NT2/D1 (cell line): ENCODE measurements around a stretch of chr15.

DNA sequence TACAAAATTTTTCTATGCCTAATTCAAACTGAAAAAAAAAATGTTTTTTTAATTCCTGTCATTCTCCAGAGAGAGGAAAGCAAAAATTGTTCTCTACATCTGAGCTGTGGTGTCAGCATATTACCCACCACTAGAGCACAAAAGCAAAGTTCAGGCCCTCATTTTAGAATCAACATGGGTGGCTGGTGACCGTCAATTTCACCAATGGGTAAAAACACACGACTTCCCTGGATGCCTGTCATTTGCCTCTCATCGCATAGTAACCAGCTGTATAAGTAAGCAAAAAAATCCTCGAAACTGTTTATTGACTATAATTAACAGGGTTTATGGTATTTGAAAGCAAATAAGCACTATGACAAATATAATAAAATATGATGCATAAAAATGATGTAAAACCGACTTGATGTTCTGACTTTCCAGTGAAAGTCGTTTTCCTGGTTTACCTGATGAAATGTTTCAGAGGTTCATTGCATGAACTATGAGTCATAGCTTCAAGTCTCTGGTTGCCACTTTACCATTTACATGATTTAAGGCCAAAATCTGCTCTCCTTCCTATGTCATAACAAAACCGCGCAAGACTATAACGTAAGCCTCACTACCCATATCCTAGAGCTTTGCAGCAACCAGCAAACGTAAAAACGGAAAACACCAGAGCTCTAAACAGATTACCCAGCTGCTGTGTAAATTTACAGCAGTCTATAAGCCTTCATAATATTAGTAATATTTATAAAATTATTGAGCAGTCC is 60.5 kb downstream of the THBS1 start:
- RRBS, 2 experiments, result no CpG with 5 or more reads among the region's 11 CpGs

GRCh38 chr15:39797346-39798040 is 14.9 kb upstream of the FSIP1 start:
- RRBS, 2 experiments, result no CpG with 5 or more reads among the region's 9 CpGs

GRCh38 chr15:39948938-39949419 is 15.1 kb downstream of the EIF2AK4 start:
- RRBS, 2 experiments, result no CpG with 5 or more reads among the region's 7 CpGs

DNA sequence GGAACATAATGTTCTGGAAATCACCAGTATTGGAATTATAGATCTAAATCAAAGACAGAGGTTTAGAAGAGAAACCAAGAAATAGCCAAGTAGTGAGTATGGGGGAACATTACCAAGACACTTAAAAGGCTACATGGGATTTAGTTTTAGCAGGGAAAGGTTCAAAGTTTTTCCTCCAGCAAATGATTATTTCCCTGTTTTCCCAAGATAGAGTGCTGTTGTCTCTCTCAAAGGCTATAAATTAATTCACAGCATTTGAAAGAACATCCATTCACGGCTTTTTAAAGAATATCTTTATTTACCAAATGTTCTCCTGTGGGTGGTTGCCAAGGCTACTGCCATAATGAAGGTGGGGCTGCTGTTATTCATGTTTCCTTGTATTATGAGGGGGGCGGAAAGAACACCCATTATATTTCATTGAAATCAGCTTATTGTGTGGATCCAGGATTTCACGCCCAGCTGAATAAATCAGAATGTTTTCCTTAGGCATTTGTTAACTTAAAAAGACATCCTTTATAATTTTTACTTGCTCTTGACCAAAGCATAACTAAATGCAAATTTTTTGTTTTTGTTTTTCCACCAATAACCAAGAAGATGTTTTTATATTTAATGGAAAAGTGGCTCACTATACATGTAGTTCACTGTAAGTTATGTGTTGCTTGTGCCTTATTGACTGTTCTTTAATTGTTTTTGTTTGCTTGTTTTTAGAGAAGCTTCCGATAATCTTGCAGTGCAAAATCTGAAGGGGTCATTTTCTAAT is 10.1 kb downstream of the SRP14 start:
- RRBS, 2 experiments, result no CpG with 5 or more reads among the region's 4 CpGs

- RRBS, 2 experiments, result no CpG with 5 or more reads among the region's 13 CpGs
Measured at GRCh38 chr15:40082460-40083149, 26.1 kb downstream of the BMF start.

DNA sequence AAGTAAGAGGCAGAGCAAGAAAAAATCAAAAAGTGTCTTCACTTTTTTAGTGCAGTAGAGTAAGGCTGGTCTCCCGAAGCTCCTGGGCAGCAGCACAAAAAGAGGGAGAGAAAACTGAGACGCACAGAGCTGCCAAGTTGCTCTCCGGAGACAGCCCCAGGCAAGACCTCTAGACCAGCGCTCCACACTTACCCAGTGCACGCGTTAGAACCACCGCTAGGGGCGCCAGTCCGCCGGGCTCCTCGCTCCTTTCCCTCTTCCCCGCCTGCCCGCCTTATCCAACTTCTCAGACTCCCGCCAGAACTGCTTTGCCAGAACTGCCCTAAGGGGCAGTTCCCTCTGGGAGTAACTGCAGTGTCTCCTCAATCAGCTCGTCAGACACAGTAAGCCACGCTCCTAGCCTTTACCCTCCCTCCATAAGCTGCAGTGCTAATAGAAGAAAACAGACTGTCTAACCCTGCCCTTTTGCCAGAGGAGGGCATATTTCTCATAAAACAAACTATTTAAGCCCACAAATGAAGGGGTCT is 3.9 kb downstream of the BMF start:
- RRBS, 2 experiments, result under 1 to 3% methylated on average over 8 of the region's 16 CpGs

GRCh38 chr15:40105274-40105936 is 3.3 kb downstream of the BMF start:
- RRBS, 2 experiments, result no CpG with 5 or more reads among the region's 5 CpGs

DNA sequence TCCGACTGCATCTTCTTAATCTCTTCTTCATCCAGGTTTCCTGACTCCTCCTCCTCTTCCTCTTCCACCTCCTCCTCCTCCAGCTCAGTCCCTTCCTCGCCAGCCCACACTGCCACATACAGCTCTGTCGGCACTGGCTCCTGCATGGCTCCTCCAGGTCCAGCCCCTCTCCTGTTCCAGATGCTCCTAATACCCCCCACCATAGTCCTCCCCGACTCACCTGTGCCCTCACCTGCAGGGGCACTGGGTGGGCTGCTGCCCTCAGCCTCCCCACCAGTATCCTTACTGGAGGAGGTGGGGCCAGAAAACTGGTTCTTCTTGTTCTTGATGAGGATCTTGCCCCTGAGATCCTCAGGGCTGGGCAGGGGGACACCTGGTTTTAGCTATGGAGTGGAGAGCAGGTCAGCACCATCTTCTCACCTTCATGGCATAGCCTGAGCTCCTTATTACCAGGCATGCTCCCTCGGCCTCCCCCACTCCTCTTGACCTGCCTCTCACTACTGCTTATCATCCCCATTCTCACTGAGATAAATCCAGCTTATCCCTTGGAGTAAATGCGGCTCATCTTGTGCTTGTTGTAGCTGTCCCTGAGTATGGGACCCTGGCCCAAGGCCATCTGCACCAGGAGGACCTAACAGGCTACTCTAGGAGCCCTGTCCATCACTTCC is 11.1 kb downstream of the PLCB2 start:
- RRBS, 2 experiments, result no CpG with 5 or more reads among the region's 6 CpGs

GRCh38 chr15:40333783-40334446 is 6.8 kb downstream of the CCDC9B start:
- RRBS, 2 experiments, result 83 to 94% methylated on average over 6 of the region's 13 CpGs

DNA sequence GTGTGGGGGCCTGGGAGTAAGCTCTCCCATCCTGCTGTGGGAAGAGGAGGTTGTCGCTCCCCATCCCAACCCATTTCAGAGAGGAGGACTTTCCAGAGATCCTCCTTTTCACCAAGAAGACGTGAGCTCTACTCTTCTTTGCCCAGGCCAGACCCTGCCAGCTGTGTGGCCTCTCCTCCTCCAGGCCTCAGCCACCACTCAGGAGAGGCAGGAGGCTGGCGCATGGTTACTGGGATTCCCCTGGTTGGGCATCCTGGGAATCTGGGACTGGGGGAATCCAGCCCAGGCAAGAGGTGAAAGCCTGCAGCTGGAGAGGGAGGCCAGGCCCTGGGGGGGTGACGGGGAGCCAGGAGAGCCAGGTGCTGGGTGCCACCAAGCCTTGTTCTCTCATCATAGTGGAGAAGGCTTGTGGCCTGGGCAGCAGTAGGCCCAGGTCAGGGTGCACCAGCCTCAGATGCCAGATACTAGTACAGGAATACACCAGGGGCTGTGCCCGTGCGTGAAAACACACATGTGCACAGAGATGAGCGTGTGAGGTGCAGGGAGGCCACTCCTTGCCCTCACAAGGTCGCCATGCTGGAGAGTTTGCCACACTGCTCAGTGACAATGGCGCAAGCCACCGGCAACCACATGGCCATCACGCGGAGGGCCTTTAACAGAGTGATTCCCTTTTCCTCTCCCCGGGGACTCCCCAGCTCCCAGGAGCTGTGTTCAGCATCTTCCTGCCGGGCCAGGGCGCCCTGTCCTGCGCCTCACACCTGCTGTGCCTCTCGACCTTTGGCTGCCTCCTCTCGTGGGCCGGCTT is 6.1 kb downstream of the CCDC9B start:
- RRBS, 2 experiments, result 87 to 94% methylated on average over 5 to 10 of the region's 19 CpGs

DNA sequence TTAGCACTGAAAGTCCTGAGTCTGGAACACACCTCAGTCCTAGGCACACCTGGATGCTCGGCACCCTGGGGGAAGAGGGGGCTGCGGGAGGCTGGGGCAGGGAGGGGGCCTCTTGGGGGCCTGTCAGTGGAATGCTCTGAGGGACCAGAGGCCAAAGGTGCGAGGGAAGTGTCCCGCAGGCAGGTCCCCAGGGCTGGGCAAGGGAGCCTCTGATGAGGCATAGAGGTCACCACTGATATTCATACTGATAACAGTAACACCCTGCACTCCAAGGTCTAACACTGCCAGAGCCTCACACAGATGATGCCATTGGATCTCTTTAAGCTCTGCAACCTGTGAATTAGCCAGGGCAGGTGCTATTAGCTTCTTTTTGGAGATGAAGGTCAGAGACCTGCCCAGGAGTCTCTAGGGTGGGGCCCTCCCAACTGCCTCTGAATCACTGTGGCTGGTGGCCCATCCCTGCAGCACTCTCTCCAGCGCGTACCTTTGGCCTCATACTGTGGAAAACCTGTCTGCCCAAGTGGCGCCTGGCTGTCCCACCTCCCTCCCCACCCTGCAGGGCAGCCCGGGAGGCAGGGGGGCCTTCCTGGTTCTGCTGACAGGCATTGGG is 2.9 kb upstream of the PHGR1 start:
- RRBS, 2 experiments, result no CpG with 5 or more reads among the region's 8 CpGs

GRCh38 chr15:40351943-40352925 is 1.4 kb downstream of the PHGR1 start:
- RRBS, 2 experiments, result no CpG with 5 or more reads among the region's 11 CpGs

DNA sequence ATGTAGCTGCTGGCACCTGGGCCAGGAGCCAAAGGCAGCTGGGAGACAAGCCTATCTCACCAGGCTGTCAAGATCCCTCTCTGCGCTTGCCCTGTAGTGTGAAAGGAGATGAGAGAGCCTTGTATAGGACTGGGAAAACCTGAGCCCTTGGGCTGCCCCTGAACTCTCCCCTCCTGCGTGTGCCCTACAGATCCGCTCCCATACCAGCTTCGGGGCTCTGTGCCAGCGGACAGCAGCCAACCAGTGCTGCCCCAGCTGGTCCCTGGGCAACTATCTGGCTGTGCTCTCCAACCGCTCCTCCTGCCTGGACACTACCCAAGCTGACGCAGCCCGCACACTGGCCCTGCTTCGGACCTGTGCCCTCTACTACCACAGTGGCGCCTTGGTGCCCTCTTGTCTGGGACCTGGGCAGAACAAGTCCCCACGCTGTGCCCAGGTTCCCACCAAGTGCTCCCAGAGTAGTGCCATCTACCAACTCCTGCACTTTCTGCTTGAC is 8.9 kb downstream of the DISP2 start:
- RRBS, 2 experiments, result no CpG with 5 or more reads among the region's 11 CpGs

DNA sequence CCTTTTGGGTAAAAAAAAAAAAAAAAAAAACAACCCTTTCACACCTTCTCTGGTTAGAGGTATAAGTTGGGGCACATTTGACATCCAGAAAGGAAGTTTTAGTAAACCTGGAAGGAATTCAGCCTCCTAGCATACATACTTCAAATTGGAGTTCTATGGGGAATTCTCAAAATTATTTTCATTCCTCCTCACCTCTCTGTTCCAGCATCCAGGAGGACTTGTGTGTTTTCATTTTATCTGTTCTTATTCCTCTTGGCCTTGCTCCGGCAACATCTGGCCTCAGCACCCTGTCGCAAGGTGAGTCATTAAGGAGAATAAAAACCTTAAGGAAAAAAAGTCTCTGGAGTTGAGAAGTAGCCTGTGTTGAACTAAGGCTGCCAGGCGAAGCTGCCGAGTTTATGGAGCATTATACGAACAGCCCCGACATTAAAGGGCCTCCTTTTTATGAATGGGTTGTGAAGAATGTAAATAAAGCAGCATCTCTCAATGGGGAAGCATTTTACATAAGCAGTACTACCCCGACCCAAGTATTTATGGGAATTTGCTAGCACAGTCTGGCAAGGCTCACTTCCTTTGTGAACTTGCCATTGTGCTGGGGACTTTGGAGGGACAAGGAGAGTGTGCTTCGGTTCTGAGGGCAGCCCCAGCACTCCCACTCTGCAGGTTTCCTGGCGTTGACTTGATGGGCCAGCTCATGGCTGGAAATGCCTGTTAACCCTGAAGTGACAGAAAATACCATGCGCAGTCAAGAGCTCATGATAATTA is 4.7 kb downstream of the BAHD1 start:
- RRBS, 2 experiments, result no CpG with 5 or more reads among the region's 10 CpGs

DNA sequence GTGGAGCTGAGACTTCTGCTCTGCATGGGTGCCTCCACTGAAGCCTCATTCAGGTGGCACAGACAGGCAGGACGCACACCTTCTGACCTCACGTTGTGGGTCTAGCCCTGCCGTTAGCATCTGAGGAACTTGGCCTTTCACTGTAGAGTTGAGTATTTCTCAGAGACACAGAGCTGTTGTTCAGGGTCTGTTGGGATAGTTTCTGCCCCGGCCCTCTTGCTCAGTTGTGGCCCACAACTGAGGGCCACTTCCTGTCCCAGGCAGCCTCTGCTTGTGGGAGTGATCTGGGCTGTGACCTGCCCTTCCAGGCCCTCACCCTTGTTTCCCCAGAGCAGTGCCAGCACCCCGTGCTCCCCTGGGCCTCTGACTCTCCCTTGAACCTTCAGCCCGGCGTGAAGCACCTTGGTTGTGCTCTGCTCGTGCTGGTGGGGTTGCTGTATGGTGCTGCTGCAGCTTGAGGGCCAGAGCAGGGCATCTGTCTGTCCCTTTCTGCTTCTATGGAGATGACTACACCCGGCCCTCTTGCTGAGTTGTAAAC is 11.6 kb downstream of the BAHD1 start:
- RRBS, 2 experiments, result no CpG with 5 or more reads among the region's 9 CpGs

- RRBS, 2 experiments, result no CpG with 5 or more reads among the region's 9 CpGs
Measured at GRCh38 chr15:40582639-40583377, 11.2 kb upstream of the KNL1 start.

- RRBS, 2 experiments, result no CpG with 5 or more reads among the region's 13 CpGs
Measured at GRCh38 chr15:40693888-40694256, 1.1 kb upstream of the RAD51 start.

DNA sequence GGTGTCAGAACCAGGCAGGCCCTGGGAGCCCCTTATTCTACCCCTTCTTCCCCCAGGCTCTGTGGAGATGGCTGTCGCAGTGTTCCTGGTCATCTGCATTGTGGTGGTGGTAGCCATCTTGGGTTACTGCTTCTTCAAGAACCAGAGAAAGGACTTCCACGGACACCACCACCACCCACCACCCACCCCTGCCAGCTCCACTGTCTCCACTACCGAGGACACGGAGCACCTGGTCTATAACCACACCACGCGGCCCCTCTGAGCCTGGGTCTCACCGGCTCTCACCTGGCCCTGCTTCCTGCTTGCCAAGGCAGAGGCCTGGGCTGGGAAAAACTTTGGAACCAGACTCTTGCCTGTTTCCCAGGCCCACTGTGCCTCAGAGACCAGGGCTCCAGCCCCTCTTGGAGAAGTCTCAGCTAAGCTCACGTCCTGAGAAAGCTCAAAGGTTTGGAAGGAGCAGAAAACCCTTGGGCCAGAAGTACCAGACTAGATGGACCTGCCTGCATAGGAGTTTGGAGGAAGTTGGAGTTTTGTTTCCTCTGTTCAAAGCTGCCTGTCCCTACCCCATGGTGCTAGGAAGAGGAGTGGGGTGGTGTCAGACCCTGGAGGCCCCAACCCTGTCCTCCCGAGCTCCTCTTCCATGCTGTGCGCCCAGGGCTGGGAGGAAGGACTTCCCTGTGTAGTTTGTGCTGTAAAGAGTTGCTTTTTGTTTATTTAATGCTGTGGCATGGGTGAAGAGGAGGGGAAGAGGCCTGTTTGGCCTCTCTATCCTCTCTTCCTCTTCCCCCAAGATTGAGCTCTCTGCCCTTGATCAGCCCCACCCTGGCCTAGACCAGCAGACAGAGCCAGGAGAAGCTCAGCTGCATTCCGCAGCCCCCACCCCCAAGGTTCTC is 13.1 kb downstream of the SPINT1 start:
- RRBS, 2 experiments, result no CpG with 5 or more reads among the region's 11 CpGs

DNA sequence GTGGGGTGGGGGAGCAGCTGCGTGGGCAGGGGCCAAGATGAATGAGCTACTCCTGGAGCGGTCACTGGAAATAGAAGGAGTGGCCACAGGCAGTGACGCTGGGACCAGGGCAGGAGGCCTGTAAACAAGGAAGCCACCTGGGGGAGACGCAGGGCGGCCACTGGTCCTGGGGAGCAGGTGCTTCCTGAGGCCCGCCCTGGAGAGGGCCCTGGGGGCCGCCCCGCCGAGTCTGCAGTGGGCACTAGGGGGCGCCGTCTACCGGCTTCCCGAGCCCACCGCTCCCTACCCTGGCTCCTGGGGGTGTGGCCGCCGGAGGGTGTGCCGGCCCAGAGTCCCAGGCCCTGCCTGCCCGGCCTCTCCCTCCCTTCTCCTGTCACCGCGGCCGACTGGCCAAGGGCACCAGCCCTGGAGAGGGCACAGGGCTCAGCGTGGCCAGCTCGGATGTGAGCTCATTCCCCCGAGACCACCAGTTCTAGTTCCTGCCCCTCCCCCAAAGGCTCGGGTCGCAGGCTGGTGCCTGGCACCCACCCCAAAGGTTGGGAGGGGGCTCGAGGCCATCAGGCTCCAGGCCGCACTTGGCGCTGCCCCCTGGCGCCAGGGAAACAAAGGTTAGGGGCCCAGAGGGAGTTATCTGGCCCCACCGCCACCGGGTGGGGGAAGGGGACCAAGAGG is 12.2 kb downstream of the VPS18 start:
- RRBS, 2 experiments, result under 1 to 4% methylated on average over 5 of the region's 32 CpGs